Subcutaneous preadipocyte (primary cell): ENCODE measurements around a stretch of chr22.

DNA sequence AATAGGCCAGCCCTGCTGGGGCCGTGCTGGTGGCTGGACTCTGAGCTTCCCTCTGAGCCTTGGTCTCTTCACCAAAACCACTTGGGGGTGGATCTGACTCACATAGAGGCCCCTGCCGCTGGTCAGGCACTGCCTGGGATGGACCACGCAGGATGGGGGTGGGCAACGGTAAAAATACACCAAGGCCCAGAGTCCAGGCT, 12.3 kb upstream of the UPK3A start:
- CAGE, long polyA plus RNA: no peak

GRCh38 chr22:45335164-45335875, 25.6 kb downstream of the FAM118A start:
- CAGE, long polyA plus RNA: no peak

- CAGE, long polyA plus RNA: no peak
These were observed 27.5 kb downstream of the RIBC2 start for GRCh38 chr22:45440751-45441647.

- CAGE, long polyA plus RNA: no peak
These were observed 31.0 kb downstream of the FBLN1 start for GRCh38 chr22:45533593-45534096.

GRCh38 chr22:45707509-45708238, 36.0 kb downstream of the ATXN10 start:
- CAGE, long polyA plus RNA: no peak

GRCh38 chr22:45767987-45768439, 96.4 kb downstream of the ATXN10 start:
- CAGE, long polyA plus RNA: no peak

DNA sequence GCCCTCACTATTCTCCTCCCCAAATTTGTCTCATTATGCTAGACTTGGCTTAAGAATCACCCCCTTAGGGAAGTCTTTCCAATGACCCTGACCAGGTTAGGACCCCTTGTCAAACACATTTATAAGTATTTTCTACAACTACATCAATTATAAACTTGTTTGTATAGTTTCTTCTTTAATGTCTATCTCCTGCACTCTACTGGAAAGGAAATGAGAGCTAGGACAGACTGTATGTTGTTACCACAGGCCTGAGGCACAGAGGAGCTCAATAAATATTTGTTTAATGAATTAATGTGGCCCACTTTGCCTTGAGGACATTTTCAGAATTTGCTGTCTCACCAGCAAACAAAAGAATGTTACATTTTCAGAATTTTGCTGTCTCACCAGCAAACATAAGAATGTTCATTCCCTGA, 41.8 kb upstream of the WNT7B start:
- CAGE, long polyA plus RNA: no peak

GRCh38 chr22:46045516-46046017, 68.6 kb upstream of the WNT7B start:
- CAGE, long polyA plus RNA: no peak

DNA sequence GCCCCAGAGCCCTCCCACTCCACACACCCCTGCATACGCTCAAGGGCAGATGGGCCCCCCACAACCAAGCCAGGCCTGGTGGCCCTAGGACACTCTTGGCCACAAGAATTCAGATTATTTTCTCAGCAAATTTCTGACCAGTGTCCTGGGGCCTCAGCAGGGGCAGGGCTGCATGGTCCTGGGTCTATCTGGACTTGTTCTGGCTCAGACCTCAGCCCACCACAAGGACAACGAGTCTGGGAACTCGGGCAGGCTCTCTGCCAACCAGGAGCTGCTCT, 75.3 kb upstream of the WNT7B start:
- CAGE, long polyA plus RNA: no peak

DNA sequence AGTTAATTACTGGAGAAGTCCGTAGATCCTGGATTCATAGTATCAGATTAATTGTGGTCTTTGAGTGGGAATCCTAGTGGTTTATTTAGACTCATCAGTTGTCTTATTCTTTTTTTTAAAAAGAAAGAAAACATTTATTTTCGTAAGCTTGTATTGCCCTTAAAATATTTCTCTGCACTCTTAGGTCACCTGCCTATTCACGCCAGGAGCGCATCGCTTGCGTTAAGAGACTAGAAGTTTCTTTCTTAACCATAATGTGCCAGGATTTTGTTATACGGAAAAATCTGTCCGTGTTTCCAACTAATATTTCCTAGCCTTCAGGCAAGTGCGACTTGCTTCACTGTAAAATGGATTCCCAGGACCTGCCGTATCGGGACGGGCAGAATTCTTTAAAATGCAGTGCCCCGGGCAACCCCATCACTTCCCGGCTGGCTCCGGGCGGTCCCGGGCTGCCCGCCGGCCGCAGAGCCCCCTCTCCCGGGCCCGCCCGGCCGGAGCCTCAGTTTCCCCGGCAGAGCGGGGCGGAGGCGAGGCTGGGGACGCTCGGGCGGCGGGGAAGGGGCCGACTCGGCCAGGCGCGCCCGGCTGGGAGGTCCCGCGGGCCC, 84.0 kb upstream of the WNT7B start:
- CAGE, long polyA plus RNA: no peak

- CAGE, long polyA plus RNA: no peak
These were observed 85.3 kb upstream of the PPARA start for GRCh38 chr22:46064973-46065564.

DNA sequence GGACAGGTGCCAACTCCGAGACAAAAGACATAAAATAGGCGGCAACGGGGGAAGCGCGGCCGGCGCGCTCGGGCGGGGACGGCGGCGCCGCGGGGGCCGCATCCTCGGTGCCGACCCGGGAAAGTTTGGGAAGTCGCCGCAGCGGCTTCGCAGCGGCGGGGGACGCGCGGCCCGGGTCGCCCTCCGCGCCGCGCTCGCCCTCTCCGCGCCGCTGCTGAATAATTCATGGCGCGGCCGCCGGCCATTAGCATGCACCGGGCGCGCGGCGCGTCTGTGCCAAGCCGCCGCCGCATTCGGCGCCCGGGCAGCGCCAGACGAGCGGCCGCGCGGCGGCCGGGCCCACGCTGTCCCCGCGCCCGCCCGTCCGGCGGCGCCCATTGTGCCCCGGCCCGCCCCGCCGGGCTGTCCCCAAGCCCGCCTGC, 78.7 kb upstream of the PPARA start:
- CAGE, long polyA plus RNA: no peak

DNA sequence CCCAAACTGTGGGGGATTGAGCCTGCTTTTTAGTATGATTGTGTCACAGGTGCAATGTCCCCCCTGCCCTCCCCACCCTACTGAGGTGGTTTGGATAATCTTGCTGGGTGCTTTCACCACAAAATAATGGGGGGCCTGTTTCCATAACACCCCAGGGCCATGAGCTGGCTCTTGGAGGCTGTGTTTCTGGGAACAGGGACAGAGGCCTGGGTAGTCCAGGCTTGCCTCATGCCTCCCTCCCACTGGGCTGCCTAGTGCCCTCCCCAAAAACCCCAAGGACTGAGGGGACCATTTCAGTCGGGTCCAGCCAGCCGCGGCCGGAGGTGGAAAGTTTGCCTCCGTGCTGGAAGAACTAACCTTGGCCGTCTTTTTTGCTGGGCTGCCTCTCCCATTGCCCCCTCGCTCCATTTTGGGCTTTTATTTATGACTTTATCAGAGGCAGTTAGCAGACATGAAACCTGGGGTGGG, 76.8 kb upstream of the PPARA start:
- CAGE, long polyA plus RNA: no peak

DNA sequence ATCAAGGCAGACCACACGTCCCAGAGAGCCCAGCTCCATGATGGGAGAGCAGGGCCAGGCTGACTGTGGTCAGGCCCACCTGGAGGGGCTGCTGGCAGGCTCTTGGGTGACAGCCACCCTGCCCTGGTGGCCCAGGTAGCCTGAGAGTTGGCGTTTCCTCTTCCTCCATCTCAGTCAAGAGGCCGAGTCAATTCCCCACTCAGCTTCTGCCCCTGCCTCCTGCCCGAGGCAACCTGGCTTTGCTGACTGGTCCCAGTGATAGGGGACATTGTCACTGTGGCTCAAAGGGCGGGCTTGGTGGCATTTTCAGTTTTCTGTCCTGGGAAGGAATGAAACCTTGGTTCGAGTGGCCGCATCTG, 60.8 kb upstream of the PPARA start:
- CAGE, long polyA plus RNA: no peak

- CAGE, long polyA plus RNA: no peak
These were observed 27.9 kb upstream of the PPARA start for GRCh38 chr22:46122483-46122851.

DNA sequence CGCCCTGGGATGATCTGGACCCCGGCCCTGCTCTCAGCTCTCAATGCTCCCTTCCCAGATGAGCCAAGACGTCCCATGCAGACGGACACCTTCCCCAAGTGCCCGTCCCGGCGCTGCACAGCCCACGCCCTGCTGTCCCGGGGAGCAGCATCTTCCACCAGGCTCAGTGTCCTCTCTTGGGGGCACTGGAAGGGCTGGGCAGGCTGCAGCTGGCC, 24.3 kb upstream of the PPARA start:
- CAGE, long polyA plus RNA: no peak

DNA sequence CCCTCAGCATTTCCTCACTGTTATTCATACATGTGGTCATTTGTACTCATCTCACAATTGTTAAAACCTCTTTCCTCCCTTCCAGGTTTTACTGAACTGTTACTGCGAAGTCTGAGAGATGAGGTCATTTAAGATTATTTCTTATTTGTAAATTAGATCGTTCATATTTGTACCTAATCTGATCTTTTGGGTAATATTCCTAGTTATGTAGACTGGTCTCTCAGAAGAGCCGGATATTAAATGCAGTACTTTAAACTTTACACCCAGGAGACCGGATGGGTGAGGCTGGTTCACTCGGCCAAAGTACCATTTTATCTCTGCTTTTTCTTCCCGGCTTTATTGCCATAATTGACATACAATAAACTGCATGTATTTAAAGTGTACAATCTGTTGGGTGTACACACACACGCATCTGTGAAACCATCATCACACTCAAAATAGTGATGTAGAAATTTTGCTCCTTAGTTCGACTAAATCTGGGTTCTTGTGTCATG, 47.0 kb downstream of the CDPF1 start:
- CAGE, long polyA plus RNA: no peak

- CAGE, long polyA plus RNA: no peak
These were observed 36.1 kb downstream of the CDPF1 start for GRCh38 chr22:46213976-46214502.

- CAGE, long polyA plus RNA: no peak
These were observed 24.6 kb downstream of the CDPF1 start for GRCh38 chr22:46225190-46226163.

DNA sequence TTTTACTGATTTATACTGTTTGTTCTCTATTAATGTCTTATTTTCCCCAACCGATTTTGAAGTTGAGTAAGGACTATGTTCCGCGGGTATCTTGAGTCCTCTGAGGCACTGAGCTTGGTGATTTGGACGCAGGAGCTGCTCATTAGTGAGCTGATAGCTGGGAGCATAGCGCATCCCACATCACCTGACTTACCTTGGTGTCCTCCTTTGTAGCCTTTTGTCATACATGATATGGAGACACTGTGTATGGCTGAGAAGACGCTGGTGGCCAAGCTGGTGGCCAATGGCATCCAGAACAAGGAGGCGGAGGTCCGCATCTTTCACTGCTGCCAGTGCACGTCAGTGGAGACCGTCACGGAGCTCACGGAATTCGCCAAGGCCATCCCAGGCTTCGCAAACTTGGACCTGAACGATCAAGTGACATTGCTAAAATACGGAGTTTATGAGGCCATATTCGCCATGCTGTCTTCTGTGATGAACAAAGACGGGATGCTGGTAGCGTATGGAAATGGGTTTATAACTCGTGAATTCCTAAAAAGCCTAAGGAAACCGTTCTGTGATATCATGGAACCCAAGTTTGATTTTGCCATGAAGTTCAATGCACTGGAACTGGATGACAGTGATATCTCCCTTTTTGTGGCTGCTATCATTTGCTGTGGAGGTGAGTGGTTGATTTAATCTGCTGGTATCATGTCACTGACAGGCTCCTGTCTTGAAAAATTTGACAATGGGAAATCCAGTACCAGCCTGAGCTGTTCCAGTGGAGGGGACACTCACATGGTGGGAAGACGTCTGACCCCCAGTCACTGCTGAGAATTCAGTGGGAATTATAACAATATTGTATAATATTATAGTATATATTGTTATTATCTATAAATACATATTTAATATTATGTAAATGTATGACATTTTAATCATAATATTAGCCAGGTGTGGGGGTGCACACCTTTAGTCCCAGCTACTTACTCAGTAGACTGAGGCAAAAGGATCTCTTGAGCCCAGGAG, 18.2 kb downstream of the CDPF1 start:
- CAGE, long polyA plus RNA: no peak